ENCODE measurements around the gene TLR1.

DNA sequence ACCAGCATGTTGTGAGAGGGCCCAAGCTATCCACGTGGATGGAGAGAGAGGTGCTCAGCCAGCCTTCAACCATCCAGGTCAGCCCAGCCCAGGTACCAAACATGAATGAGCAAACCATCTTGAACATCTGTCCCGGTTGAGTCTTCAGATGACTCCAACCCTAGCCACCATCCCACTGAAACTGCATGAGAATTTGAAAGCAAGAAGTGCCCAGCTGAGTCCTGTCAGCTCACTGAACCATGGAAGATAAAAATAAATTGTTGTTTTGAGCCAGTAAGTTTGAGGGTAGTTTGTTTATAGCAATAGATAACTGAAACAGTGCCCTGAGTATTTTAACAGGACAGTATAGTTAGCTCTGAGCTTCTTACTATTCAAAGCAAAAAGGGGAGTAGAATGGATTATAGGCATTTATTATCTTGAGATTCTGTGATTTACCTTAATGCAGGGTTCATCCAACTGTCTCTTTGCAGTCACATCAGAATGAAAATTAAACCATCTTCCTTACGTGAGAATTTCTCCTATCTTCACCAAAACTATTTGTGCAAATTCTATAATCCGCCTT lies 7.4 kb upstream of the SEL1L3 start:
- PRO-cap, 3 experiments, result no peak in any of the 3 experiments

- PRO-cap, 3 experiments, result peak in 1 of 3 experiments; most common plus-strand start chr4:25939136 (in 1)
Measured at GRCh38 chr4:25938815-25939394, 24.9 kb downstream of the SMIM20 start.

GRCh38 chr4:25984190-25984550 lies 70.2 kb downstream of the SMIM20 start:
- PRO-cap, 3 experiments, result no peak in any of the 3 experiments

- PRO-cap, 3 experiments, result peak in 1 of 3 experiments; most common plus-strand start chr4:26142302 (in 1)
Measured at GRCh38 chr4:26141596-26142625, 178.9 kb upstream of the RBPJ start.

DNA sequence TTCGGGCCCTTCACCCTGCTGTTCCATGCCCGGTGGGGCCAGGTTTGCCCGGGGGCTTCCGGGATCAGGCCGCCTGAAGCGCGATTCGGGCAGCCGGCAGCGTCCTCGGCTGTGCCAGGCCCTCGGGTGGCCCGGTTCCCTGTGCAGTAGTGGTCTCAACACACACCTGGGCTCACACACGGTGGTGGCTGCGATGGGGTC lies 1.0 kb upstream of the RBPJ start:
- PRO-cap, 3 experiments, result no peak in any of the 3 experiments

DNA sequence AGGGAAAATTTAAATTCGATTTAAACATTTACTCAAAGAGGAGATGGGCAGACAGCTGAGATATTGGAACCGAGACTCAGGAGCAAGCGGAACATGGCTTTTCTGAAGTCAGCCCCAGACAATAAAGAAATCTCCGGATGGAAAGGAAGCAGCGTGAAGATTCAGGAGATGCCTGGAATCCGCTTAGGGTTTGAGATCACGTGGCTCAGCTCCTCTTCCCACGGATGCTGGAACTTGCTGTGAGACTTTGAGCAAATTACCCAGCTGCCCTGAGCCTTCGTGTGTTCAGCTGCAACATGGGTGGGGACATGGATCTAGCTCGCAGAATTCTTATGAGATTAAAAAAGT lies 55.8 kb upstream of the STIM2 start:
- PRO-cap, 3 experiments, result no peak in any of the 3 experiments

GRCh38 chr4:26864770-26865382 lies 4.2 kb downstream of the STIM2 start:
- PRO-cap, 3 experiments, result no peak in any of the 3 experiments

DNA sequence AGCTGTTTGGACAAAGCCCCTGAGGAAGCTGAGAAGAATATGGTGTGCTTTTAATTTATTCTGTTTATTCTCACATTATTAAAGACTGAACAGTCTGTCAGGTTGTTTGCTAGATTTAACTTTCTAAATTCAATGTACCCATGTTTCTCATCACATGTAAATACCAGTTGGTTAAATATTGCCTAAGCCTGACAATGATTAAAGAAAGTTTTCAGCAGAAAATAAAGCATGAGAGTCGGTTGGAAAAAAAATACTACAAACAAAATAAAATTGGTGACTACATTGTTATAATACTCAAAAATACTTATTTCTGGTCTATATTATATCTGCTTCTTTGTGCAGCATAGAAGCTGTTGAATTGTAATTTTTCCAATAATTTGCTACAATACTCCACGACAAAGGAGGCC lies 1974.7 kb downstream of the ARAP2 start:
- PRO-cap, 3 experiments, result no peak in any of the 3 experiments

DNA sequence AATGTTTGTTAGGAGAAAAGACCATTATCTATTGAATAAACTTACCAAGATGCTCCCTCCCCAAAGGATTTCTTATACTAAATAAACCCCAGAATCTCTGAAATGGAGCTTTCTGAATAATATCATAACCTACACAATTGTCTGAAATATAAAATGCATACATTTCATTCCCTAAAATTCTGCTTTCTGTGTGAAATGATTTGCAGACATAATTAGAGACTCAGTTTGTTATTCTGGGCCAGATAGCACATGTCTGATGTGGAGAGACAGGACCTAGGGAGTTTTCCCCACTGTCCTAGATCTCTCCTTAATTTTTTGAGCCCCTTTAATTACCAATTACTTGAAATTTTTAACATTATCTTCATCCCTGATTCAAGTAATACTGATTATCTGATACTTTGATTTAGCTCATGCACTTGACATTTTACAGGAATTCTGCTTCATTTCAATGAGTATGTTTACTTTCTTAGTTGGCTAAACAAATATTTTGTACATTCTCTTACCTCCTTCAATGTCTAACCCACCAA lies 765.3 kb downstream of the ARAP2 start:
- PRO-cap, 3 experiments, result no peak in any of the 3 experiments

DNA sequence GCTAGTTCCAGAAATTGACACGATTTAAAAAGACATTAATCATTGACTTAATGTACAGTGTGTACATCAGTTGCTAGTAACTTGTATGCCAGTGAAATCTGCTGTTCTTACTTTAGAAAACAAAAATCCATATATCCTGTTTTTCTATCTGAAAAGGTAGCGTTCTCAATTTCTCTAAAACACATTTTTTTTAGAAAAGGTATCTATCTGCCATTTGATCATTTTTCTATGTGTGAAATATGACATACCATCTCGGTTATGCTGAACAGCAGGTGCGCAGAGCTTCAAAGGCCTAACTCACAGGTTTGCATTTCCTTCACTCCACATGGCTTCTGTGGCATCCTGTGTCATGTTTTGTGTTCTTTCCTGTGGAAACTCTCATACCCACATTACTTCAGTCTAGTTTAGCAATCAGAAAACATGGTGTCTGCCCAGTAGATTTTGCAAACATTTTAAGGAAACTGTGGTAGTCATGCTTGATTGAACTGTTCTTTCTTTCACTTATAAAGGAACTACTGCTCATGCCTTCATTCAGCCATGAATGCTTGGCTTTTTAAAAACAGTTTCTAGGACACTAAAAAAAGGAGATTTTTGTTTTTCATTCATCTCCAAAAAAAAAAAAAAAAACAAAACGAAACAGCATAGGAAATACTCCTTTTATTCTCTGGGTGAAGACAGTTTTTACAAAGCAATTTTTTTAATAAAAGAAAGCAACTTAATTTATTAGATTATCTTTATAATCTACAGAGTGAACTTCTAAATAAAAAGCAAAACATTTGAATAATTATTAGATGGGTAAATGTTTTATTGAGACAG lies 11.3 kb upstream of the ARAP2 start:
- PRO-cap, 3 experiments, result no peak in any of the 3 experiments

- PRO-cap, 3 experiments, result no peak in any of the 3 experiments
Measured at GRCh38 chr4:36256220-36256837, 12.0 kb upstream of the ARAP2 start.

DNA sequence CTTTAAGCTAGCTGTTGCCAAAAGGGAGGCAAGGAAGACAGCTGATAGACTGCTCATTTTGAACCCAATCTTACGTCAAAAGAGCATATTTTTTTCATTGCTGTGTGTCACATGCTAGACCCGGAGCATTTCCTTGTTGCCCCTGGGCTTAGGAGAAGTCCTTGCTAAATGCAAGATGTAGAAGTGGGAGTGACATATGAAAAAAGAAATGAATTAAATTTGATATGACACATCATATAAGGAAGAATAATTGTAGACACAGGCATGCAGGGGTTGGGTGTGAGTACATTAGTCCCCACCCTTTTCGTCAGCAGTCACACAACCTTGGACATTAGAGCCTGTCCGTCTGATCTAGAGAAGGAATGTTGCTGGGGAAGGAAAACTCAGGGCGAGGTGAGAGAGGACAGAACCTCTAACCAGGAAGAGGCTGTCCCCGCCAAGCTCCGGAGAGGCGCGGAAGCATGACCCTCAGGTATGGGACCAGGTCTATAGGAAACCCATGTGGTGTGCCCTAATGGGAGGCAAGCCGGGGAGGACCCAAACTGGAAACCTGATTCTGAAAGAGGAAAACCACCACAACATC lies 102.2 kb downstream of the RELL1 start:
- PRO-cap, 3 experiments, result no peak in any of the 3 experiments

DNA sequence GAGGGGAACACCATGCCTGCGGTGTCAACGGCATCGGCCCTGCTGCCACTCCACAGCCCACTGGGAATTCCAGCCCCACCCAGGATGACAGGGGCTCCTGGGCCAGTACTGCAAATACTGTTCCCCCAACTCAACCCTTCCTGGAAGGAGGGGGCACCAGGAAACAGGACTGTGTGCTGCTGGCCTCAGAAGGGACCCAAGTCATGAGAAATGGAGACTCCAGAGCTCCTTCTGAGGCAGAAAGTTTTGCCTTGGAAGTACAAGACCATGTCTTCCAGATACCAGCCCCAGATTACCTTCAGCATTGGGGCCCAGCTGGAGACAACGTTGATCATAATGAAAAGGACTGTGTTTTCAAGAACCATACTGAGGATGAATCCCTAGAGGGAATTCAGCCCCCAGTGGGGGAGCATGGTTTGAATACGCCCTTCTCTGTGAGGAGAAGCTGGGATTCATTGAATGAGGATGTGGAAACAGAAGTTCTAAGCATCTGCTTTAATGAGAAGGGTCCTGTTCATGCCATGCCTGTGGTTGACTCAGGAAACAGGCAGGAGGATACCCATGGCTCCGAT lies 95.8 kb downstream of the RELL1 start:
- PRO-cap, 3 experiments, result no peak in any of the 3 experiments

DNA sequence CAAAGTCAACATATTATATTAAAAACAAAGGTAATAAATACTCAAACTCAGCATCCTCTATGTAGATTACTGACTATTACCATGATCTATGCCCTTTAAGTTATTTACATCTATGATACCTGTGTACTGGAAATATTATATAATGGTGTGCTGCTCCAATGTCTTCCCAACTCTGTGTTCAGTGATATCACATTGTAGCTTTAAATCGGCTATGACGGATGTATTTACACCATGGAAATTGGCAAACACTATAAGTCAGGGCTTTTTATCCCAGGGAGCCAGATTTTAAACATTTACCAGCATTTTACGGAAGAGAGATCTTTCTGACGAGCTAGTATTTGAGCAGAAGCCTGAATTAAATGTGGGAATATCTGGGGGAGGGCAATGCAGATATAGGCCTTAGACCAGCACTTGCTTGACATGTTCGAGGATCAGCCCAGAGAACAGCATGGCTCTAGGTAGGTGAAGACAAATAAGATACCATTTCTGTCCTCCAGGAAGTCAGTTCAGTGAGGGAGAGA lies 7.7 kb upstream of the PGM2 start:
- PRO-cap, 3 experiments, result no peak in any of the 3 experiments

- PRO-cap, 3 experiments, result peak in 1 of 3 experiments; most common minus-strand start chr4:37891384 (in 1)
Measured at GRCh38 chr4:37891250-37891527, 305 bp downstream of the TBC1D1 start.

DNA sequence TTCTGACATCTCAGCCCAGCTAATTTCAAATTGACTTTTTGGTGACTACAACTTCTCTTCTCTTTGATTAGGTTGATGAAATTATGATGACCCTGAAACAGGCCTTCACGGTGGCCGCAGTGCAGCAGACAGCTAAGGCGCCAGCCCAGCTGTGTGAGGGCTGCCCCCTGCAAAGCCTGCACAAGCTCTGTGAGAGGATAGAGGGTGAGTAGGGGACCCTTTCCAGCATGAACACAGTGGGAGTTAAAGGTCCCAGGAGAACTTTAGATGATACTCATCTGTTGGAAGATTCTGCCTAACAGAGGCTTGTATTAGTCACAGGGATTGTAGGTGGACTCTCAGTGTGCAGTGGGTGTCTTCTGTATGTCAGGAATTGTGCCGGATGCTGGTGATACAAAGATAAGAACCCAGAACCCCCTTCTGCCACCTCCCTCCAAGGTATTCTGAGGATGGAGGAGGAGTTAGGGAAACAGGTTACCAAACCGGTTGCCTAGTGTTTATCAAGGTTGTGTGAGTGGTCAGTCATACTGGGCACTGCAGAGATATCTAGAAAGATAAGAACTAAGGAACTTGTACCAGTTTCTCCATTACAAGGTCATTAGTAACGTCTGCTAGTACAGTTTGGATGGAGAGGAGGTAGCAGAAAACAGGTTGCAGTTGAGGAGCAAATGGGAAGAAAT lies 61.5 kb downstream of the PTTG2 start:
- PRO-cap, 3 experiments, result no peak in any of the 3 experiments

GRCh38 chr4:38231644-38231908 lies 271.4 kb downstream of the PTTG2 start:
- PRO-cap, 3 experiments, result no peak in any of the 3 experiments

DNA sequence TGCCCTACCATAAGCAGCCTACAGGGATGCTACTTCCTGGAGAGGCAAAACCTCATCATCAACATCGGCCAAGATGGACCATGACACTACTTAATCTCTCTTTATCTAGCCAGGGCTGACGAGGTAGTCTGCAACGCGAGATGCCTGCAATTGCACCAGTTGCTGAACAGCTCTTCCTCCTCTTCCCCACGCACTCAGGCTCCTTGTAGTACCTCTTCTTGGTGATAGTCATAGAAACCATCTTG lies 271.6 kb downstream of the PTTG2 start:
- PRO-cap, 3 experiments, result no peak in any of the 3 experiments

DNA sequence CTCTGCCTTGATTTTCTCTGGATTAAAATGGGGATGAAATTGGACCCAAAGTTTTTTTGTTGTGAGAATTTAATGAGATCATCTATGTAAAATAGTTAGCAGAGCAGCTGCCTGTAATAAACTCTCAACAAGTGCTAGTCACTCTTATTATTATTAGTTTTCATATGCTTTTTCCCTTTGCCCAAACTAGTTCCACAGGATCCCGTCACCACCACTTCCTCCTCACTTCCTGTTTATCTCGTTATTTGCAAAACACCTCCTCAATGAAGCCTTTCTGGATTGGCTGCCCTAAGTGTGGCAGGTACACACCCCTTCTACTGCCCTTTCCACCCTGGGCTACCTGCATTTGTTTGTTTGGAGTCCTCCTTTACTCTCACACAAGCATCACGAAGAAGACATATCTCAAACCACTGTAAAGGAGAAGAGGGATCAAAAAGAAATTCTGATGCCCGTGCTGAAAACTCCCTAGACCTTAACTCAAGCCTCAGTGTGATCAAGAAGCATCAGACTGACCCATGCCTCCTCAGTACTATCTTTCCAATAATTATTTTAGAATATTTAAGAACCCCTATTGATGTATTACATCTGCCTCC lies 54.3 kb upstream of the KLF3 start:
- PRO-cap, 3 experiments, result peak in 1 of 3 experiments; most common plus-strand start position 343 of the sequence (in 1); most common minus-strand start position 155 of the sequence (in 1)

DNA sequence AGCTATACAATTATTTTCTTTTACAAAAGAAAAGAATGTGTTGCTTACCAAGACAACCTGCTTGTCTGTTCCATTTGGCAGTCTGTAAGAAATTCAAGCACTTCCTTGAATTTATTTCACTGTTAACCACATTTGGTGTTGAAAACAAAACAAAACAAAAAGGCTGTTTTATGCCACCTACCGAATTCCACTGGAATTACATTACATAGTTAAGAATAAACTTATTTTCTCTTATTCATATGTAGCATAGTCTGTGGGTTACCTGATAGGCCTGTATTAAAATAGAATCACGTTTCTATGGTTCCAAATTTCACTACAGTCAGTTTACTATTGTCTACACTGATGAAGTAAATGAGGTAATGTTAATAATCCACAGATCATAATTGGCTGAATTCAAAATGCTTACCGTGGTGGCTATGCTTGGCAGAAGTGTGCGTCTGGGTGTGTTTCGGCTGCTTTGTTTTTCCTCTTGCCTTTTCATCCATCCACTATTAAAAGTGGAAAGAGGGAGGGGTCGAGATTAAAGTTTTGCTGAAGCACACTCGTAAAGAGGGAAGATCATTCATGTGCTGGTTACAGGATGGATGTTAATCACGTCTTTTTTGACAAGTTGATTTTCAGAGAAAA lies at the start of gene TLR1:
Gene TLR1 (minus strand): TSS at position 86 of the 627 bp plus-strand sequence.
- PRO-cap, 3 experiments, result peak in 3 of 3 experiments; most common plus-strand start position 426 of the sequence (in 1); most common minus-strand start position 86 of the sequence (in 2)

Measured in Metastatic Breast Carcinoma in the Ovary (tissue), 3 donors.